Hepatocyte (in vitro differentiated cells and primary cell): ENCODE measurements around a stretch of chr5.

GRCh38 chr5:103007124-103007903, 112.6 kb downstream of the GIN1 start:
- RAMPAGE, long total RNA = no peak
- RRBS = no CpG with 5 or more reads among the region's 3 CpGs

- RAMPAGE, long total RNA = no peak
- RRBS = no CpG with 5 or more reads among the region's 5 CpGs
These were observed 806 bp downstream of the GIN1 start for GRCh38 chr5:103119175-103119489.

DNA sequence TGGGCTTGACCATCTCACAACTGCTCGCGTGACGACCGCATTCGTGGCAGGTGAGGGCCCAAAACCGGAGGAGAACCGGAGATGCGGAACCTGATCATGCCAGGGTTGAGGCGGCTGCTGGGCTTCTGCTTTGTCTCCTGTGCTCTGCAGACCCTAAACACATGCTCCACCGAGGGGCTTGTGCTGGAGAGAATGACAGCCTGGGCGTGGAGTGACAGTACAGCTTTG, 252 bp downstream of the PPIP5K2 start:
- RAMPAGE, long total RNA = no peak
- RRBS = 0% methylated on average over 4 of the region's 11 CpGs

- RAMPAGE, long total RNA = no peak
- RRBS = no CpG with 5 or more reads among the region's 5 CpGs
These were observed 1.5 kb downstream of the MACIR start for GRCh38 chr5:103260090-103260476.

- RAMPAGE, long total RNA = no peak
- RRBS = no CpG with 5 or more reads among the region's 3 CpGs
These were observed 140.8 kb downstream of the EFNA5 start for GRCh38 chr5:107529797-107530391.

DNA sequence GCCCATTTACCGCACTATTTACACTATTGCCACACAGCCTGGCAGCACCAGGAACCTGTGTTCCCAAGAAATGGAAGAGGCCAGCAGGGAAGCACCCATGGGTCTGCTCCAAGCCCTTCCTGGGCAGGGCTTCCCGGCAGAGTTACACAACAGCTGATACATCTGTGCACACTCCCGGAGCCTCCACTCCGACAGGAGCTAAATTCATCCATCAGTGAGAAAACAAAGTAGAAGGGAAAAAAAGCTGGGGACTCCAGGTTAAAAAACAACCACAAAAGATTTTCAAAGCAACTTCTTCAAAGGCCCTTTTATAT, 127.8 kb downstream of the EFNA5 start:
- RAMPAGE, long total RNA = no peak
- RRBS = no CpG with 5 or more reads among the region's 4 CpGs

- RAMPAGE, long total RNA = no peak
- RRBS = no CpG with 5 or more reads among the region's 4 CpGs
These were observed 108.3 kb downstream of the EFNA5 start for GRCh38 chr5:107562179-107563056.

GRCh38 chr5:107594389-107595117, 76.2 kb downstream of the EFNA5 start:
- RAMPAGE, long total RNA = no peak
- RRBS = no CpG with 5 or more reads among the region's 4 CpGs

DNA sequence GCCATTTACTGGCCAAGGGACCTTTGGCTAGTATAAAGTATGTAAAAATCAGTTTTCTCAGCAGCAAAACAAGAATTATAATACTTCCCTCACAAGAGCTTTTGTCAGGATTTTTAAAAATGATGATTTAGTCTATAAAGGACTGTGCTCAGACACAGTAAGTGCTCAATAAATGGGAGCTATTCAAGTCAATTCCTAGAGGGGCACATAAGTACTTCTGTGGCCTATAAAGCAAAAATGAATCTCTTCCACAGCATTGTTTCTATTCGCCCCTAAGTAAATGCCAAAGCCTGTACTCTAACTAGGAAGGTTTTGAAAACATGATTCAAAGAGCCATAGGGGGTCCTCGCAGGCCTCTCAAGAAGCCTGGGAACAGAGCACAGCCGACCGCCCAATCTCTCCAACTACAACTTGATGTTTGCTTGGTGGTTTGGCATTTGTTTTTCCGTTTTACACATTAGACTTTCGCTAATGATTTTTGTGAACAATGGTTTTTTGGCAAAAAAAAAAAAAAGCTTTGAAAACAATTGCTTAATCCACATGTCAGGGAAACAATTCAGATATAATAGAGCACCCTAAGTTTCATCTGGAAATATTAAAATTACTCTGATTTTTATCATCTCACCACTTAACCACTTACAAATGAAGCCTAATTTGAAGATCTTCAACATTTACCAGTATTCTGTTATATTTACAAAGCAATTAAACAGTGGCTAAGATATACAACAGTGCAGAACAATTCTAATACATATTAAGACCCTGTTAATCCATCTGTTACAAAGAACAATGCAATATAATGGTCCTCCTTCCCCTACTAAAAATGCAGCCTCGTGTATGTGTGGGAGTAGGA, 19.3 kb downstream of the EFNA5 start:
- RAMPAGE, long total RNA = no peak
- RRBS = no CpG with 5 or more reads among the region's 7 CpGs

- RAMPAGE, long total RNA = no peak
- RRBS = no CpG with 5 or more reads among the region's 13 CpGs
These were observed 1.8 kb upstream of the EFNA5 start for GRCh38 chr5:107672578-107672871.

GRCh38 chr5:107673337-107674144, 2.8 kb upstream of the EFNA5 start:
- RAMPAGE, long total RNA = no peak
- RRBS = no CpG with 5 or more reads among the region's 35 CpGs

DNA sequence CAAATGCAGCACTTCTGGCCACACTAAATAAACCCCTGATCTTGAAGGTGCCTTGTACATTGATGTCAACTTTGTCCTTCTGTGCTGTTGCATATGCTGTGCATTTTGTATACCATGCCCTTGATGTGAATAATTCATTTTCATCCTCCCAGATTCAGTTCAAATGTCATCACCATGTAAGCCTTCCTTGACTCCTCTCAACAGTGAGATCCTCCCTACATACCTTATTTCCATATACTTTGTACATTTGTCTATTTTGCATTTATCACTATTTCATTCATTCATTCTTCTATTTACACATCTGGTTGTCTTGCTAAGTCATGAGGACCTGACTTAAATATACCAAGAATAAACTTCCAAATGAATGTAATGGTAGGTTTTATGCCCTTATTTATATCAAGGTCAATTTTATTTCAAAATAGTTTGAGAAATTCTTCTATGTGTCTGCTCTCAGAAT, 273.2 kb upstream of the EFNA5 start:
- RAMPAGE, long total RNA = no peak

DNA sequence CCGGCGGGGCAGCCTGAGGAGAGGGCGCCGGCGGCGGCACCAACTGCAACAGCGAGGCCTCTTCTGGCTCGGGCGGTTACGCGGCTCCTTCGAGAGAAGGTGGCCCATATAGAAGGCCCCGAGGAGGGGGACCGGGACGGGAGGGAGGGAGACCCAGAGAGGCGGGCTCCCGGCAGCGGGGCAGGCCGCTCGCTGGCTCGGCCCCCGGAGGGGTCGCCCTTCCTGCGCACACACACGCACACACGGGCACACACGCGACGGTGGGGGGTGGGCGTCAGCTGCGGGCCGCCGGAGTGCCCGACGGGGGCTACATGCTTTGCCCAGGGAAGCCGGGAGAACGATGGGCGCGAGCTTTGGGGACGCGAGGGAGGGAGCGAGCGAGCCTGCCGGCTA, 318 bp downstream of the FBXL17 start:
- RAMPAGE, long total RNA = no peak
- RRBS = under 1% methylated on average over 31 of the region's 44 CpGs

DNA sequence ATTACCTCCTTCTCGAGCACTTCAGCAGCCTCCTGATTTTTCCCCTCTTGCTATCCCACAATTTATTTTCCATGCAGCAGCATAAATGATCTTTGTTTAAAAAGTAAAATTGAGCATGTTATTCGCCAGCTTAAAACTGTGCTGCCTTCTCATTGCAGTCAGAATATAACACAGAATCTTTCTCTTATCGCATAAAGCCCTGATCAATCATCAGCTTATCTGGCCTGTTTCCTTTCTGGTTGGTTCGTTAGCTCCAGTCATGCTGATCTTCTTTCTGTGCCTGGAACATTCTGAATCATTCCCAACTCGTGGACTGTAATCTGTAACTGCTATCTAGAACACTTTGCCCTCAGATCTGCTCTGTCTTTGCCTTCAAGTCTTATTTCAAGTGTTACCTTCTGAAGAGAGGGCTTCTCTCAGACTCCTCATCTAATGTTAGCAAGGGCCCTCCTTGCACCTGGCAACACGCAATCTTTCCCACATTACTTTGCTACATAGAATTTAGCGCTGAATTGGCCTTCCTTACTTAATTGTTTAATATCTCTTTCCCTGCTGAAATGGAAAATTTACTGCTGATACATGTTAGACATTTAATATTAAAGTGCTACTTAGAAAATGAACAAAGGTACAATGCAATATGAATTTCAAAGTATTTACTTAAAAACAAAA, 11.8 kb upstream of the FER start:
- RAMPAGE, long total RNA = no peak
- RRBS = no CpG with 5 or more reads among the region's 7 CpGs

DNA sequence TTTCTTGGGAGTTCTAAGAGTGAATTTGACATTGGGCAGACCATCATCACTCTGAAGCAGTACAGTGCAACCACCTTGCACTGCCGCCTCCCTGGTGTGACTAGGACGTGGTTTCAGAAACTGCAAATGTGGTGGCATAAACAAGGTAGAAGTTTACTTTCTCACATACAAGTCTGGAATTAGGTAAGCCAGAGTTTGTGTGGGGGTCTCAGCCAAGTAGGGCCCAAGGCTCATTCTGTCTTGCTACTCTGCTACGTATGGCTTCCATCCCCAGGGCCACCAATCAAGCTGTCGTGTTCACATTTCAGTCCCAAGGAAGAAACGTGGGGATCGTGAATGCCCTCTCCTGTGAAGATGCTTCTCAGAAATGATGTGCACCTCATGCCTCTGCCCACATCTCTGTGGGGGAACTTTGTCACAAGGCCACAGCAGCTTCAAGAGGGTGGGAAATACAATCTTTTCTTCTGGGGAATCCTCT, 167.9 kb downstream of the PJA2 start:
- RAMPAGE, long total RNA = no peak
- RRBS = no CpG with 5 or more reads among the region's 6 CpGs

DNA sequence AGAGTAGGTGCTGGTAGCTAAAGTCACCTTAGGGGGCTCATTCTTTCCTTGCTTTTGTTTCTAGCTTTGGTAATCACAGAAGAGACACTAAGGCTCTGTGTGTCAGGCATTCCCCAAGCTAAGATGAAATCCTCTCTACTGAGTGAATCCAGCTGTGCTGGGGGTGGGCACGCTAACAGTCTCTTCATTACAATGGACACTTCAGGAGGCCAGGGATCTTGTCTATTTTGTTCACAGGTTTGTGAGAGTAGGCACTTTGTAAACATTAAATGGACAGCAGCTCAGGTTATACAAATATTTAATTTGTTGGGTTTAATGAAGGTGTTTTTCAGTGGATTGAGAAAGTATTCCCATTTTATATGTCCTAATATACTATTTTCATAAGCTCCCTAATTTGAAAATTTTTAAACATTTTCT, 79.0 kb downstream of the PJA2 start:
- RAMPAGE, long total RNA = no peak
- RRBS = no CpG with 5 or more reads among the region's 1 CpG

GRCh38 chr5:109378158-109379397, 31.2 kb downstream of the PJA2 start:
- RAMPAGE, long total RNA = no peak
- RRBS = no CpG with 5 or more reads among the region's 4 CpGs

GRCh38 chr5:109468572-109469299, 59.0 kb upstream of the PJA2 start:
- RAMPAGE, long total RNA = no peak
- RRBS = no CpG with 5 or more reads among the region's 4 CpGs

- RAMPAGE, long total RNA = no peak
- RRBS = no CpG with 5 or more reads among the region's 8 CpGs
These were observed 23.6 kb downstream of the MAN2A1 start for GRCh38 chr5:109713272-109713881.

DNA sequence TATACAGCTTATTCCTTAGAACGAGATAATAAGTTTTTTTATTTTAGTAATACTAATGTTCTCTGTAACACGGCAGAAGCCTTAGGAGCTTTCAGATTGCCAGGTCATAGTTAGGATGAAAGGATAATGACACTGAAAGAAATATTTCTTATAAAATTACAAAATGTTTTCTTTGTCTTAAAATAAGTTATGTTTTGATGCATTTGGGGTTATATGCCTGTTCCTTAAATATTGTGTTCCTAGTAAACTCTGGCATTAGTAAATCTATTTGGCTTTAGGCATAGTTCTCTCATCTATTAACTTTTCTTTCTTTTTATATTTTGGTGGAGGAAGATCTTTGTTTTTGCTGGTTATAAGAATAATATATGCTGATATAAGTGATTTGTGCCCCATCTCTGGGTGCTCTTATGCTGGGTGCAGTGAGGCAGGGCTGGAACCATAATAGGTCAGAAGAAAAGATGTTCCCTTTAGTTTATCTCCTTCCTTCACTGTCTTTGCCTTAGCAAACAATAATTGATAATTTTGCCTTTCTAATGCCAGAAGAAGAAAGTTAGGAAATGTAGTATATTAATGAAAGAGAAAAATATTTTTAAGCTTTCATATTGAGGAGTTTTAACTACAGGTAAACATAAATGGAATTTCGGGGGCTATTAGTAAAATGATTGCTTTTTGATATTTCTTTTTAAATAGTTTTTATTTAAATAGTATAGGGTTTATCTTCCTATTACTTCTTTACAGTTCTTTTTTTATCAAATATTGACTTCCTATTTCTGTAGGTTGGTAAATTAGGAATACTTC, 100.9 kb downstream of the MAN2A1 start:
- RAMPAGE, long total RNA = no peak
- RRBS = no CpG with 5 or more reads among the region's 3 CpGs